Camera-type eye (tissue), 1 donor: ENCODE results near the genes EFCAB14, CYP4B1, CYP4A11 and FOXD2.

- RAMPAGE, long total RNA: no peak
Measured at GRCh38 chr1:46187278-46188004, 10.8 kb downstream of the POMGNT1 start.

DNA sequence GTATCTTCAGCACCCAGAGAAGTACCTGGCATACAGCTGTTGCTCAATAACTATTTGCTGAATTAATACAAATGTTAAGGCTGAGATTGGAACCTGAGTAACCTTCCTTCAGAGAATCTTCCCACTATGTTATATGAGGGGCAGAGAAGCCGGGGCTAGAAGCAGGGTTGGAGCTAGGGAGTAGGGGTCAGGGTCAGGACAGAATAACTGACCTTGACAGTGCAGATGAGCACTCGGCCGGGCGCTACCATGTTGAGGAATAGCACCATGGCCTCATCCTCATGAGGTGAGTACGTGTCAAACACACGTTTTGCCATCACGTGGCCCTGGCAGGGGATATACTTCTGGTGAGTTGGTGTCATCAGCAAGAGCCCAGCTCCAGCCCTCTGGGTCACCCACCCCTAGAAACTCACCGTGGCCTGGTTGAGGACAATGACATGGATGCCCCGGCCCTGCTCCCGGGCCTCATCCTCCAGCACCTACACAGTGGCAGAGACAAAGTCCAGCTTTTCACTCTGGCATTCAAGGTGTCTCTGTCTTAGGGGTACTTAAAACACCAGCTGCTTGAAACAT, 2.5 kb downstream of the POMGNT1 start:
- RAMPAGE, long total RNA: no peak

DNA sequence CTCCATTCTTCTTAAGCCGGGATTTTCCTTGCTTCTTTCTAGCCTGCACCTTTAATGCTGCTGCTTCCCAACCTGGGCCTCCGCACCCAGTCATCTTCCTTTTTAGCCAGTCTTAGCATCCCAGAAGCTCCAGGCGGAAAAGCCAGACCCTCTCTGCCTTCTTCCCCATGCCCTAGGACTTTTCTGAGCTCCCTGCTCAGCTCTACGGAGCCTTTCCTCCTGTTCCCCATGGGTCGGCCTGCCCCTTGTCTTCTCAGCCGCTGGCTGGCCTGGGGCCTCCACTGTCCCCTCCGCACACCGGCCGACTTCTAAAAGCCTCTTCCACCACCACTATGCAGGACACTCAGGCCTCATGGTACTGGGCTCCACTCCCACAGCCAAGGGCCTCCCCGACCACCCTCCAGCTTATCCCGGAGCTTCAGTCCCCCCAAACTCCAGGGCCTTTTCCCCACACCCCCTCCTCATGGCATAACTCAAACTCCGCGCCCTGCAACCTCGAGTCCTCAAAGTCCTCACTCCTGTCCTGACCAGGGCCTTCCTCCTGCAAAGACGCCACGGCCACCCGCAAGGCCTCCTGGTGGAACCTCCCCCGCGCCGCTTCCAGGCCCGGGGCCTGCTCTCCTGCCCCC, 2.1 kb downstream of the LRRC41 start:
- RAMPAGE, long total RNA: no peak

DNA sequence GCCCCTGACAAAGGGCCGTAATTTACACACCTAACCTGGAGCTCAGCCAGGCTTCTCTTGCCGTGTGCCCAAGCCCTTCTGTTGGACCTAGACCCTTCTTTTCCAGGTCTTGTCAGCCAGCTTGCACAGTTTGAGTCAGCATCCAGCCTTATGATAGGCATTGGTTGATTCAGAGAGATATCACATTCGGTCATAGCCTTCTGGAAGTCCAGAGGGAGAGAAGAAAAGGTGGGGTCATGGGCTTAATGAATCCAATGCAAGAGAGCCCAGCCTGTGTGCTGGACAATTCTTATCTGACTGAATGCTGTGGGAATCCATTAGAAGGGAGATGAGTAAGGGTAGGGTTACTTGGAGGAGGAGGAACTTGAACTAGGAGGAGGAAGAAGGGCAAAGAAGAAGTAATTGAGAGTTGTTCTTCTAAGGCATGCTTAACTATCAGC, 8.9 kb downstream of the NSUN4 start:
- RAMPAGE, long total RNA: no peak

GRCh38 chr1:46352545-46353245, 12.1 kb downstream of the NSUN4 start:
- RAMPAGE, long total RNA: no peak

DNA sequence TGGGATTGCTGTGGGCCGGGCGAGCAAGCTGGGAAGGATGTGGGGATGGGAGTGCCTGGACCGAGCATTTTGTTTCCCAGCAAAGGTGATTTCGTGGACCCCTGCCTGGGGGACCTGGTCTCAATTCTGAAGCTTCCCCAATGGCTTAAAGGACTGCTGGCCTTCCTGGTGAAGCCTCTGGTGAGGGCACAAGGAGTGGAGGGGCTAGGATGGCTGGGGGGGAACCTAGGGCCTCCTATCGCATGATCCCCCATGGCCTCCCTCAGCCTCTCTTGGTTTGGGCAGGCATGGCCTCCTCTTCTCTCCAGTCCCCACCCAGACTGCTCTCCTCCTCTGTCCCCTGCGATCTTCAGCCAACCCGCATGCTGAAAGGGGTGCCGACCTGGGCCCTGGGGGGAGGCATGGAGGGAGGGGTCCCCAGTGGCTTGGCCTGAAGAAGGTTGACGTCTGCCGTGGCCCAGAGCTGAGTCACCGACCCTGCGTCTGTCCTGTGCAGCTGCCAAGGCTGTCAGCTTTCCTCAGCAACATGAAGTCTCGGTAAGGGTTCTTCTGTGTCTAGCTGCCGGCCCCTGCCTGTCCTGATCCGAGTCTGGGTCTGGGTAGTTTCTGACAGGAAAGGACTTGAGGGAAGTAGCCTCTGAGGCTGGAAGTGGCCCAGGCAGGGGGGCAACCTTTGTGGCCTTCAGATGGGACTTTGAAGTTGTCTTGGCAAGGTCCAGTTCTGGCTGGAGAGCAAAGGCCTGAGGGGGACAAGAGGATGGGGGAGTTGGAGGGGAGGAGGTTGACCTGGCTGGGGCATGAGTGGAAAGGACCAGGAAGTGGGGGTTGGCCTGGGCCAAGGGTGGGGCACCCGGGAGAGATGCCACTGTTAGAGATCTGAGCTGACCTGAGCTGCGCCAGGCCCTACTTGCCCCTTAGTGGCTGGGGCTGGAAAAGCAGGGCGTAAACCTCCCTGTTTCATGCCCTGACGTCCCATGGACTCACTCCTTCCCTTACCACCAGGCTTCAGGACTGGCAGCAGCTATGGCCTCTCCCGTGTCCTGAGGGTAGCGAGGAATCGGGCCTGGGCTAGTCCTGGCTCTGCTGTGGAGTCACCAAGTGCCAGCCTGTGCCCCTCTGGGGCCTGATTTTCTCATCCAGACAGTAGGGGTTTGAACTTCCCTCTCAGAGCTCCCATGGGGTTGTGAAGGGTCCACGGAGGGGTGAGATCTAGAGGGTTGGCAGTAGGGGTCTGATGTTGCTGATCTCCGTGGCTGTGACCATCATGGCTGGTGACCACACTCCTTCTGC, 16.6 kb downstream of the FAAH start:
- RAMPAGE, long total RNA: no peak

DNA sequence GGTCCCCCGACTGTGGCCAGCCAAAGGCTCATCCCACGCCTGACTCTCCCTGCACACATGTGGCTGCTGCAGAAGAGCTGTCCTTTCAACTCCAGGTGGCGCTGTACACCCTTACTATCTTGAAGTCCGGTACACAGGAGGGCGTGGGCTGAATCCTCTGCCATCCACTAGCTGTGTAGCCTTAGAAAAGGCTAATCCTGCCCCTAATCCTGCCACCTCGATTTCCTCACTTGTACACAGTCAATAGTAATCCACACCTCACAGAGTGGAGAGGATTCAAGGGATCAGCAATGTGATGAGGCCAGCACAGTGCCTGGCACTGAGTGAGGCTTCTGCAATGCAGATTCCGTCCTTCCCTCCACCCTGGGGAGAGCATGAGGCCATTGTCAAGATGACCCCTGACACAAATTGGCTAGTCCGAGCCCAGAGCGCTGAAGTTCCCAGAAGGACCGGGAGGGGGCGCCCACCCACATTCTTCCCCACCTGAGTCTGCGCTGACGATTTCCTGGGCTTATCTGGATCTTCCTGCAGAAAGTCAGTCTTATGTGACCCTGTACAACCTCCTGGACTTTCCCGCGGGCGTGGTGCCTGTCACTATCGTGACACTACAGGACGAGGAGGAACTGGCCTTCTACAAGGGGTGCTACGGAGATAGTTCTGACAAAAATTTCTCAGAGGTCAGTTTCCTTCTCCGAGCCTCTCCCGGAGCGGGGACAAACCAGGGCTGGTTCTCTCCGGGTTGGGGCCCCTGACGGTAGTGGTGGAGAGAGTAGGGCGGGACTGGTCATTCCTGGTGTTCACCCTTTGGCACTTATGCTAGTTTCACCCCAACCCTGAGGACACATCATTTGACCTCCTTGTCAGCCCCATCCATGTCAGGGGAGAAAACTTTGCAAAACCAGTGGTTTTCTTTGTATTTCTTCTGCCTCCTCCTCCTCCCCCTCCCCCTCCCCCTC, 47.0 kb upstream of the DMBX1 start:
- RAMPAGE, long total RNA: no peak

GRCh38 chr1:46466200-46466883, 23.3 kb upstream of the DMBX1 start:
- RAMPAGE, long total RNA: no peak

DNA sequence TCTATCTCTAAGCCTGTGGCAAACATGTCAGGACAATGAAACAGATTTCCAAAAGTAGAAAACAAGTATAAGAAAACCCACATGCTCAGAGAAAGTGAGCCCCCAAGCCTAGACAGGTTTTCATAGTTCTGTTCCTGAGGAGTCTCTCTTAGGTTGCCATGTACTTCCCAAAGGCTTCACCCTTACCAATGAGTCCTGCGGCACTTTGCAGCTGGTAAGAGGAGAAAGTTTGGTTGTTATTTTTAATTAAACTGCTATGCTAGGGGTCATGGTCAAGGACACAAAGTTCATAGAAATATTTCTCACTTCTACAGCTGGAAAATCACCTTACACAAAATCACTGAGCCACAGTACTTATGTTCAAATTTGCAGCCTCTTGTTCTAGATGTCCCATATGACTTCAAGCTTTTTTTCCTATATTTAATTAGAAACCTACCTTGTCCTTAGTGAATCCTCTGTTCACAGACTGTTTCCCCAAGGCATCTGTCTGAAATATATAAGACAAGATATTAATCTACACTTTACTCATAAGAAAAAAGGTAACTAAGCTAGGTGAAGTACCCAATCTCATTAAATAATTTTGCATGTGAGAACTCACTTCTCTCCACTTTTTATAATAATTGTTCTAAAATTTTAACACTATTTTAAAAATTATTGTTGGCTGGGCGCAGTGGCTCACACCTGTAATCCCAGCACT, 9.8 kb downstream of the ATPAF1 start:
- RAMPAGE, long total RNA: no peak

DNA sequence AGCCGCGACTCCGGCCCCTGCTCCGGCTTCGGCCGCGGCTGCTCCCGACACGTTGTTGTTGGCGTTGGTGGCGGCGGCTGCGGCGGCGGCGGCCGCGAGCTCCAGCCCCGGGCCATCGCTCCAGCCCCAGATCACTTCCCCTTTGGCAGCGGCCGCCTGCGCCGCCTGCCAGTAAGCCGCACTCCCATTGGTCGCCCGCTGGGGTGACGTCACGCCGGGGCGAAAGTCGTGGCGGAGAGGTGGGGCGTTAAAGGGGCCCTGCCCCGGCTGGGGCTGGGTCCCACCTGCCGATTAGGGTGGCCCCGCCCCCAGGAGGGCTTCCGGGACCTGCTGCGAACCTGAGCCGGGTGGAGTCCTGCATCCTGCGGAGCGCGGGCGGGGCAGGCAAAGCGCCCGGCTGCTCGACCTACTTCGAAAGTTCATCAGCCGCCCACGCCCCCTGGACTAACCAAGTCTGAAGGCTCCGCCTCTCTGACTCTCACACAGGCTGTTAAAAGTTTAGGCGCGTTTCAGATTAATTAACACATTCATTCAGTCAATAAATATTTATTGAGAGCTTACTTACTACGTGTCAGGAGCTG, at the start of gene EFCAB14:
TSS of gene EFCAB14 (minus strand) at position 138 of the 581 bp plus-strand sequence.
- RAMPAGE, long total RNA: no peak

GRCh38 chr1:46764428-46764894, 34.4 kb upstream of the CYP4B1 start:
- RAMPAGE, long total RNA: no peak

- RAMPAGE, long total RNA: no peak
Measured at GRCh38 chr1:46798813-46799356, at the start of gene CYP4B1. Gene CYP4B1, plus strand, starts transcription at chr1:46799046.

- RAMPAGE, long total RNA: no peak
Measured at GRCh38 chr1:46820318-46821386, 21.8 kb downstream of the CYP4B1 start.

- RAMPAGE, long total RNA: no peak
Measured at GRCh38 chr1:46847328-46847958, 48.6 kb downstream of the CYP4B1 start.

GRCh38 chr1:46940682-46941715, at the start of gene CYP4A11:
Gene CYP4A11, minus strand, starts transcription at chr1:46941476.
- RAMPAGE, long total RNA: no peak

- RAMPAGE, long total RNA: no peak
Measured at GRCh38 chr1:47192124-47192717, 2.4 kb upstream of the PDZK1IP1 start.

GRCh38 chr1:47324552-47325147, 8.9 kb upstream of the CMPK1 start:
- RAMPAGE, long total RNA: no peak

- RAMPAGE, long total RNA: no peak
Measured at GRCh38 chr1:47368064-47368823, 34.7 kb downstream of the CMPK1 start.

DNA sequence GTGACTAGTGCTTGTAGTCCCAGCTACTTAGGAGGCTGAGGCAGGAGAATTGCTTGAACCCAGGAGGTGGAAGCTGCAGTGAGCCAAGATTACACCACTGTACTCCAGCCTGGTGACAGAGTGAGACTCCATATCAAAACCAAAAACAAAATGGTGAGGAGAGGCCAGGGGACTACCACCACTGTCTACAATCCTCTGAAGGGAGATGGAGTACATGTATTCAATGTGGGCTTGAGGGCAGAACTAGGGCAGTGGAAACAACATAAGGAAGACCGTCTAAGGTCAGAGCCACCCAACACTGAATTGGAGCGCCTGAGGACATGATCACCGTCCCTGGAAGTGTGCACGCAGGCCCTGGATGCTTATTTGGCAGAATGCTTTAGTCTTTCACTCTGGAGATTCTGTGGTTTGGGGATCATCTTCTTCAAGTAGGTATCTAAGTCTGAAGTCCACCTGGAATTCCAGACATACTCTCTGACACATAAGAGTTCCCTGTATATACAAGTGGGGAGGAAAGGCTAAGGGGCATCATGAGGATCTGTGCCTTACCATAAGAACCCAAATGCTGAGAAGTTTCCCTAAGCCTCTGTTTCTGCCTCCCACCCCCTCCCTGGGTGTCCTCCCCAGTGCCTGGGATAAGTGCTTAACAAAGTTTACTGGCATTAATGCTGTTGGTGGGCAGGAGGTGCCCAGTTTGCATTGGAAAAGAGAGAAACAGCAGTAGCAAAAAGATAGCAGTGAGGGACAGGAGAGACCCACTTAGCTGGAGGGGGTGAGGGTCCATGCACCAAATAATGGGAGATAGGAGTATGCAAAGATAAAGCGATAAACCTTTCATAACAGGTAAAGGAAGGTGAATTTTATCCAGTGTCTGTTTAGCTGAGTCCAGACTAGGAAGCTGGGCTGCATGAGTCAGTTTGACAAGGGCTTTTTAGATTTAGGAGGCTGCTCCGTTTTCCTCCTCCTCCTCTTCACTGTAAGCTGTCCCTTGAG, 28.6 kb upstream of the FOXE3 start:
- RAMPAGE, long total RNA: no peak

GRCh38 chr1:47437473-47438474, at the start of gene FOXD2:
Gene FOXD2, plus strand, starts transcription at chr1:47438044.
- RAMPAGE, long total RNA: no peak